ENCODE measurements around the gene LIN7C.

DNA sequence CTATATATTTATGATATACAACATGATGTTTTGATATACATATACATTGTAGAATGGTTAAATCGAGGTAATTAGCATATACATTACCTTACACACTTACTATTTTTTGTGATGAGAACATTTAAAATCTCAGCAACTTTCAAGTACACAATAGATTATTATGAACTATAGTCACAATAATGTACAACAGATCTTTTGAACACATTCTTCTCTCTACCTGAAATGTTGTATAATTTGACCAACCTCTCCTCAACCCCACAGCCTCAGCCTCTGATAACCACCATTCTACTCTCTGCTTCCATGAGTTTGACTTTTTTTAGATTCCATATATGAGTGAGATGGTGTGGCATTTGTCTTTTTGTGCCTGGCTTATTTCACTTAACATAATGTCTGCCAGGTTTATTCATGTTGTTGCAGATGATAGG is 34.8 kb upstream of the SLC5A12 start:
- PRO-cap, 2 experiments, result no peak in any of the 2 experiments

DNA sequence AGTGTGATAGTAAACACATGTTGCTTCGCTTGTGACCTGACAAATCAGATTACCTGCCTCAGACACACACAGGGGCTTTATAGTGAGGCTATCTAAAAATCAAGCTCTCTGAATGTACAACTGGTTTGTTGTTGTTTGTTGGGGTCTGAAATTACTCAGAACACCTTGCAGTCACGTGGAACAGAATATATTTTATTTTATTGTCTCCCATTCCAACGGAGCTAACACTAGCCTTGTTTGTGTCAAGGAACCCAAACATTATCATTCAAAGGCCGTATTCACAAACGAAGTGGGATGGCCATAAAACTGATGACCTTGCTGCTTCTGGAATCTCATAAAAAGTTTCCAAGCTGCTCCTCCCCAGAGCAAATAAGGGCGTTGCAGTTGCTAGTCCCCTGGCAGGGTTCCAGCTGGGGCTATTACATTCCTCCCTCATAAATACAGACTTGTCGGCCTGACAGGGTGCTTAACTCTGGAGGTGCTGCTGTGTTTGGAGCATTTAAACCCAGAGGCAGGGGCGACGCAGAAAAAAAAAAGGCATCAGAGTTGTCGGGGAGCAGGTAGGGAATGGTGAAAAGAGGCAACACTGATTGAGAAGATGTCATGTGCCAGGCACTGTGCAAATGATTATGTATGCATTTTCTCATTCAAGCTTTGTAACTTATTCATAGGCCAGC is 161.1 kb downstream of the CCDC34 start:
- PRO-cap, 2 experiments, result no peak in any of the 2 experiments

DNA sequence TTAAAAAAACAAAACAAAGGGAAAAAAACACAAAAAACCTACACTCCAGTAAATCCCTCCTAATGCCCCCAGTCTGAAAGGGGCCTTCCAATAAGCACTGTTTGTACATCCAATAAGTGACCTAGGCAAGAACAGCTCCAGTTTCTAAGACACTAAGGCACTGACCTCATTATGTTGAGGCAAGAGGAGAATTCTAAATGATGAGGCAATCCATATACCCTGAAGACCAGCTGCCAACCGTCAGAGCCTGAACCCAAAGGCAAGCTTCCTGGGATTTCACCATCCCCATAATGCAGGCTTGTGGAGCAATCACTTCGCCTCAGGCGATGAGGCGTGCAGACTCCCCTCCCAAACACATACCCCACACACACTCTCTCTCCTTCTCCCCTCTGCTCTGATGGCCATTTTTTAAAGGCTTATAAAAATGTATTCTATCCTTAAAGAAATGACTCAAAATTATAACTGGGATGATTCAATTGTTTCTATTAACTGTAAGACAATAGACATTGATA is 49.5 kb downstream of the LGR4 start:
- PRO-cap, 2 experiments, result no peak in any of the 2 experiments

DNA sequence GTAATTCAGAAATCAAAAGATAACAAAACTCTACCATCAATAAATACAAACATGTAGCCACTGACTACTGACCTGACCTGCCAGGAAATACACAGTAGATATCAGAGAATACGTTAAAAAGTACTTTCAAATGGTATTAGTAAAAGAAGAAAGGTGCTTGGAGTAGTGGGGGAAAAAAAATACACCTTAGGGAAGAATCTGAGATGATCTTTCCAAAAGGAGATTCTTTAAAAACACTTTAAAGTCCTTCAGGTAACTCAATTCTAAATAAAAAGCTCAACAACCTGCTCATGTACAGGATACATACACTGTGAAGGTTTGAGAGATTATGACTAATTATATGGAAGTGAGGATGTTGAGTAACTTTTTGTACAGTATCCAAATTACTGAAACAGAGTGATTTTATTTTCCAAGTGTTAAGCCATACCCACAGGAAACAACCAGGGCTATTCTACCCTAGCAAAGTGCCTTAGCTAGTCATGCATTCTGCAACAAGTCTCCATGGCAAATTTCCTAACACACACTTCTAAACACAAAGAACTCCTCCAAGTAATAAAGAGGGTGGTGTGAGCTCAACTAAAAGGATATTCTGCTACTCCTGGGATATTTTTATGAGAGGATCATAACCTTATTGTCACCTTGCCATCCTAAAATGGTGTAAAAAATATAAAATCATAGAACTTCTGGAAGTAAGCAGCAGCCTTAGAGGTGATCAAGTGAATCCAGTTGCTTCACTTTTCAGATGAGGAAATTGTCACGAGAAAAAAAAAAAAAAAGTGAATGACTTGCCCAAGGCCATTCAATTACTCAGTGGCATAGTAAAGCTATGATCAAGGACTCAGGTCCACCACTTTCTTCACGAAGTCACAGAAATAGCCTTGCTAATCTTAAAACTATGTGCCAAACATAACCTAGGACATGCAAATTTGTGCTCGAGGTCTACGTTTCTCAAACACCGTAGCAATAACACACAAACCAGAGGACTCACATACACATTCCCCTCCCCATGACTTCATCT is 4.3 kb downstream of the LGR4 start:
- PRO-cap, 2 experiments, result no peak in any of the 2 experiments

DNA sequence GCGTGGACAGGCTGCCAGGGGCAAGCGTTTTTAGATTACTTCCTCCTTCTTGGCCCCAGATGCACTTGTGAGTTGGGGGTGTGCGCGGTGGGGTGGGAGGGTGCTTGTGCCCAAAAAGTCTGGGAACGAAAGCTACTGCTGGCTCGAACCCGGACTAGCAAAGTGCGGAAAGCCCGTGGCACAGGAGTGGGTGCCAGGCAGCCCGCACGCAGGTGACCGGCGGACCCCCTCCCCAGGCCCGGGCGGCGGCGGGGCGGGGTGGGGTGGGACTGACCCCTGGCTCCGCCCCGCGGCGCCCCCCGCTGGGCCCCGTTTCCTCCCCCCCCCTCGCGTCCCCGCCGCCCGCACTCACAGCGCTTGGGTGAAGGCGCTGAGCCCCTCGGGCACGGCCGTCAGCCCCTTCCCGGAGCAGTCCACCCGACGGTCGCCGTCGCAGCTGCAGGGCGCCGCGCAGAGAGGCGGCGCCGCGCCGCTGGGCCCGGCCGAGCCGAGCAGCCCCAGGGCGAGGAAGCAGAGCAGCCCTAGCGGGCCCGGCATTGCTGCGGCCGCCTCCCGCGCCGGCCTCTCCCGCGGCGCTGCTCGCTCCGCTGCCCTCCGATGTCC is 723 bp downstream of the LGR4 start:
- PRO-cap, 2 experiments, result peak in 1 of 2 experiments; most common plus-strand start position 347 of the sequence (in 1); most common minus-strand start position 166 of the sequence (in 1)

GRCh38 chr11:27506014-27506933 is at the start of gene LIN7C:
LIN7C (minus strand) TSS chr11:27506769.
- PRO-cap, 2 experiments, result peak in 2 of 2 experiments; most common plus-strand start chr11:27506852 (in 1); most common minus-strand start chr11:27506762 (in 1)

DNA sequence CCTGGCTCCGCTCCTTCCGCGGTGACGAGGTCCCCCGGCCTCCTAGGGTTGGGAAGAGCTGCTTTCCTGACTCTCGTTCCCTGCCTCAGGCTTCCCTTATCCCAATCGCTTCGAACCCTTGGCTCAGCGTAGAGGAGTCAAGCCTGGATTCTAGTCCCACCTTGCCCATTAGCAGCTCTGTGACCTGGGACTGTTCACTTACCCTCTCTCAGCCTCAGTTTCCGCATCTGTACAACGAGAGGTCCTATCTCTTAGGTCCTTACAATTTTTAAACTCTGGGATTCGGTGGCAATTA is 312 bp upstream of the LIN7C start:
- PRO-cap, 2 experiments, result no peak in any of the 2 experiments

DNA sequence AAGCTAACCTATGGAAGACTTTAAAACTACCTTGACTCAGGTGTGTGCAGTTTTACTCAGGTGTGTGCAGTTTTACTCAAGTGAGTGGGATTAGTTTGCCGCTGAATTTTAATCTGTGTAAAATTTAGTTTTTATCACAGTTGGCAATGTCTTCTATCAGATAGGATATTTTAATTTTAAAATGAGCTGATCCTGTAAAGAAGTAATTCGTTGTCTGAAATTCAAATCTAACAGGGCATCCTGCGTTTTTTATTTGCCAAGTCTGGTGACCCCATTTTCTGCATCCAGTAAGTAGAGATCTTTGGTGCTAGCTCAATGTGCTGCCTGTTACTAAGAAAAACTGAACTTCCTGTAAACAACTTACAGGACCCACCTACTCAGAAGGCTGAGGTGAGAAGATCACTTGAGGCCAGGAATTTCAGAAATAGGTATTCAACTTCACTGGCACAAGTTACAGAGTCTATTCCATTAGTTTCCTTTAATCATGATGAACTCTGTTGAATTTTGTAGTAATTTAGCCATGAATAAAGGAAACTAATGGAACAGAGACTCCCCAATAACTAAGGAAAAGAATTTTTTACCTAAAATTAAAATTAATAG is 4.0 kb downstream of the ARL14EP start:
- PRO-cap, 2 experiments, result no peak in any of the 2 experiments

GRCh38 chr11:31489764-31490084 is 19.7 kb downstream of the IMMP1L start:
- PRO-cap, 2 experiments, result no peak in any of the 2 experiments

DNA sequence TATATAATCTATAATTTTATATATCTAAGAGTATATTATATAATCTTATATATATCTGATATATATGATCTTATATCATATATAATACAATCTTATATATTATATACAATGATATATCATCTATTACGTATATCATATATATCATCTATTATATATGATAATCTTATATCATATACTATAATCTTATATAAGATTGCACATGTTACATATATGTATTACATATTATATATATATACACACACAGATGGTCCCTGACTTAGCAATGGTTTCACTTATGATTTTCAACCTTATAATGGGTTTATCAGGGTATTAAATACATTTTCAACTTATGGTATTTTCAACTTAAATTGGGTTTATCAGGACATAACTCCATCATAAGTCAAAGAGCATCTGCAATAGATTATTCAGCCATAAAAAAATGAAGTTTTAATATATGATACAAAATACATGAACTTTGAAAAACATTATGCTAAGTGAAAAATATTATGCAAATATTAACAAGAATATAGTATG is 12.5 kb downstream of the IMMP1L start:
- PRO-cap, 2 experiments, result no peak in any of the 2 experiments

DNA sequence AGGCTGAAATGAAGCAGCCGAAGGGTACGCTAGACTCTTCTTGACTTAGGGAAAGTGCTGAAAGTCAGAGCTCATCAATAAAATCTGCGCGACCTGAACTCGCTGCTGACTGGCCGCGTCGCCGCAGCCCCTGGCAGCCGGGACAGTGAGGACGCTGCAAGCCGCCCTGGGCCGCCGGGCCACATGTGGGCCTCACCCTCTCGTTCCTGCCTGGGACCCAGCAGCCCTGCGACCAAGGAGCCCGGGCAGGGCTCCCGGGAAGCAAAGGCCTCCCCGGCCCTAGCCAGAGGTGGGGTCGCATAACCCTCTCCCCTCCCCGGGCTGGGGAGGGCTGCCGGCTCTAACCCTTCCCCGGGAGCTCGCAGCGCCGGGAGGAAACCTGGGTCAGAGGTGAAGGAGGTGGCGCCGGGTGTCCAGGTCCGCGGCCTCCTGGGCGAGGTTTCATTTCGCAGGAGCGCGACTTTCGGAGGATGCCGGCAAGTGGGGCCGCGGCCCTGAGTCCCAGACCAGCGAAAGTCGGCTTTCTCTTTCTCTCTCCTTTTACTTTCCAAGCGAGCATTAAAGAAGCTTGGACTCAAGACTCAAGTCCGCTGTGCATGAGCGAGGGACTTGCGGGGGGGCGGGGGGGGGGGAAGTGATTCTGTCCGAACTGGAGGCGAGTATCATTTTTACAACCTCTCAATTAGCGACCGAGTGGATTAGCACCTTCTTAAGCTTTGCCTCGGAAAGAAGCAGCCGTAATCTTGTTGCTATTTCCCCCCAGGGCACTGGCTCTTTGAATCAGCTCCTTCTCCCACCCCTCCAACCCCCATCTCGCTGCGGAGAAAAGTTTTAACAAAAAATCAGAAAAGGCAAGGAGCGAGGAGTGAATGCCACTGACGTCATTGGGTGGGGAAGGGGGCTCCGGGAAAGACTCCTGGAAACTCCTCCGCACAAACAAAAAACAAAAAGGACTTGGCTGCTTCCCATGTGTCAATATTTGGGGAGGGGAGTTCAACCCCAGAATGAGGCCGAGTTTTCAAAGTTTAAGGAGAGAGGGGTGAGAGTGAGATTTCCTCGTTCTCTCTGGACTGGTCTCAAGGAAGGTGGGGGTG is 2.0 kb upstream of the PAX6 start:
- PRO-cap, 2 experiments, result peak in 1 of 2 experiments; most common plus-strand start position 444 of the sequence (in 1); most common minus-strand start position 362 of the sequence (in 1)

- PRO-cap, 2 experiments, result no peak in any of the 2 experiments
Observed at GRCh38 chr11:32173484-32173683, 82.5 kb downstream of the RCN1 start.

DNA sequence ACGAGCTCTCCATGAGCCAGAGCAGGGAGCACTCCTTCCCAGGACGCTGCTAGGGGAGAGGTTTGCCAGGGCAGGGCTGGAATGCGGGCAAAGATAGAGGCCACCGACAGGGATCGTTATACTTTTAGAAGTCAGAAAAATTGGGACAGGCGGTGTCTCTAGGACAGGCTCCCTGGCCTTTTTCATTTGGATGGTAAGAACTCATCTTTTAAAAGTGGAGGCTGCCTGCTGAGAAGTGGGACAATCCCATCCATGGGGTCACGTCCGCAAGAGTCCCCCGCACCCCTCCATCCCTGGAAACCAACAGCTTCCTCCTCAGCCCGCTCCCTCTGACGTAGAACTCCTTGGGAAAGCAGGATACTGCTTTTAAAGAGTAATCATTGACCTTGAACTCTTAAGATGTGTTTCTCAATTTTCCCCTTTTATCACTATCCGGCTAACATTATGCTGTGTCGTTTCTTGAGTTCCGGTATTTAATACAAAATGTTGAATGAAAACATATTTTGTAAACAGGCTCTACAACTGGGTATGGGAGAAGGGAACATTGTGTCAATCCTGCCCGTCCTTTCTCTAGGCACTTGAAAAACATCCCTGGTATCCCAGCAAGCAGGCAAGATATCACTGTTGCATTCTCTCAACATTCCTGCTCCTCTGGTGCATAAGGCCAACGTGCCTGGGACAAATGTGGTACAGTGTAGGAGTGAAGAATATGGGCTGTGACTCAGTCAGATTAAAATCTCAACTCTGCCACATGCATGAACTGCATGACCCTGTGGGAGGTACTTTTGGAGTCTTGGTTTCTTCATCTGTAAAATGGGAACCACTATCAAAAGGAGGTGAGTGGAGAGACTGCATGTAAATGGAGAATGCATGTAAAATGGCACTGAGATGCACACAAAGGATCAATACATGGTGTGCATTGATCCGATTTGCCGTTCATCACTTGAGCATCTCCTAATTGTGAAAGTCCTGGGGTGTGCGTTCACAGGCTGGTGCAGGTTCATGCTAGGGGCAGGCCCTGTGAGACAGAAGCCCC is 52.9 kb downstream of the WT1 start:
- PRO-cap, 2 experiments, result no peak in any of the 2 experiments

GRCh38 chr11:32438856-32440239 is 4.0 kb upstream of the WT1 start:
- PRO-cap, 2 experiments, result no peak in any of the 2 experiments

DNA sequence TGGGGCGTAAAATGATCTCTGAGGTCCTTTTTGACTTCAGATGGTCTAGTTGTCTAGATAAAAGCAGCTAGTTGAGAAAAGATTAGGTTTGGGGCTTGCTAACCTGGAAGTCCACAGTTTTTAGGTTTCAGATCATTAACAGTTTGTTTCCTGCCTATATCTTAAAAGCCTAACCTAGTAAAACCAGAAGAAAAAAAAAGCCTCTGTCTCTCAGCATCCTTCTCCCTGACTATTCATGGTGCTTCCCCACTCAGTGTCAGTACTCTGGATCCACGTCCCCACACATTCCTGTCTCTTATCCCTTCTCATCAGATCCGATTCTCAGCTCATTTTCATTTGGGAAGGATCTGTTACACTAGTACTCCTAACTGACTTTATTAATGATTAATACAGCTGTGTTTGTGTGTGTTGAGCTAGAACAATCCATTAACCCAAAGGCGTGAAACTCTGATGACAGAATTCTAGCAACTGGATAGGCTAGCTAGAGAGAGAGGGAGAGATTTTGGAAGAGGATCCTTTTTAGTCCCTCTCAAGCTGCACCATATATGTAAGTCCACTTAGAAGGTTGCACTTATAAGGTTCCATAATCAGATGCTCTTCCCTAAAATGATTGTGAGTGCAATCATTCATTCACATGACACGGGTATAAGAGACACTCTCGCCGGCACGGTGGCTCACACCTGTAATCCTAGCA is 1.5 kb downstream of the PRRG4 start:
- PRO-cap, 2 experiments, result peak in 1 of 2 experiments; most common minus-strand start position 333 of the sequence (in 1)

- PRO-cap, 2 experiments, result no peak in any of the 2 experiments
Observed at GRCh38 chr11:33140467-33140984, 20.8 kb downstream of the CSTF3 start.

GRCh38 chr11:33146760-33147244 is 14.5 kb downstream of the CSTF3 start:
- PRO-cap, 2 experiments, result no peak in any of the 2 experiments

GRCh38 chr11:33159484-33159873 is 1.8 kb downstream of the CSTF3 start:
- PRO-cap, 2 experiments, result no peak in any of the 2 experiments

- PRO-cap, 2 experiments, result no peak in any of the 2 experiments
Observed at GRCh38 chr11:33160070-33160582, 1.2 kb downstream of the CSTF3 start.

- PRO-cap, 2 experiments, result no peak in any of the 2 experiments
Observed at GRCh38 chr11:33277723-33278235, 20.6 kb downstream of the HIPK3 start.